Measurements from ENCODE around the genes ACP2, SPI1 and PTPMT1.

GRCh38 chr11:46357170-46358153, 10.2 kb downstream of the DGKZ start:
- RRBS, result no CpG with 5 or more reads among the region's 18 CpGs

DNA sequence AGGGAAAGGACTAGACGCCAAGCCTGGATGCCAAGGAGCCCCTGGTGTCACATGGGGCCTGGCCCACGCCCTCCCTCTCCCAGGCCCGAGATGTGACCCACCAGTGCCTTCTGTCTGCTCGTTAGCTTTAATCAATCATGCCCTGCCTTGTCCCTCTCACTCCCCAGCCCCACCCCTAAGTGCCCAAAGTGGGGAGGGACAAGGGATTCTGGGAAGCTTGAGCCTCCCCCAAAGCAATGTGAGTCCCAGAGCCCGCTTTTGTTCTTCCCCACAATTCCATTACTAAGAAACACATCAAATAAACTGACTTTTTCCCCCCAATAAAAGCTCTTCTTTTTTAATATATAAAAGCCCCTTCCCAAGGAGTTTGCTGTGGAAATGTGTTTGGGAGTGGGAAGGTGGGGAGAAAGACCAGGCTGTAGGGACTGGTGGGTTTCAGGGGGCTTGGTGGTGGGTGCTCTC, 2.0 kb downstream of the MDK start:
- RRBS, result no CpG with 5 or more reads among the region's 5 CpGs

DNA sequence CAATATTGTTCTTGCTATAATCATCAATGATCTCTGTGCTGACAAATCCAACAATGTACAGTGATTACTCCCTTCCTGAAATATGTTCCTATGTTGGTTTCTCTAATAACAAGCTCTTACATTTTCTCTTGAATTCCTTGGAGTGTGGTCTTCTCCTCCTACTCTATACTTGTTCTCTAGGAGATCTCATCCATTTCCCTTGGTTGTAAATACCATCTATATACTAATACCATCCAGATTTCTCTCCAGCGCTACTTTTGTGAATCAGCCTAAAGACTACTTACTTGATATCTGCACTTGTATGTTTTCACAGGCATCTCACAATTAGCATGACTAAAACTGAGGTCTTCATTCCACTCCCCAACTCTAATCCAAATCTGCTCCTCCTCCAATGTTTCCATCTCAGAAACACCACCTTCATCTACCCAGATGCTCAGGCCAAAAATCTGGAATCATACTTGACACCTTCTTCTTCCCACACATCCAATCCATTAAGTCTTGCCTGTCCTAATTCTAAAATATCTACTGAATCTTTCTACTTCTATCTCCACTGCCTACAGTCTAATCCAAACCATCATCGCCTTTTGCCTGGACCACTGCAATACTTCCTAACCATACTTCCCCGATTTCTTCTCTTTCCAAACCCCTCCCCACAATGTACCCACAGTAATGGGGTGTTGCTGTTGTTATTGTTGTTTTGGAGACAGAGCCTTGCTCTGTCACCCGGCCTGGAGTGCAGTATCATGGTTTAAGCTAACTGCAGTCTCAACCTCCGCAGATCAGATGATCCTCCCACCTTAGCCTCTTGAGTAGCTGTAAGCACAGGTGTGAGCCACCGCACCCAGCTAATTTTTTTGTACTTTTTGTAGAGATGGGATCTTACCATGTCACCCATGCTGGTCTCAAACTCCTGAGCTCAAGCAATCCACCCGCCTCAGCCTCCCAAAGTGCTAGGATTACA, 13.4 kb downstream of the AMBRA1 start:
- RRBS, result no CpG with 5 or more reads among the region's 7 CpGs

DNA sequence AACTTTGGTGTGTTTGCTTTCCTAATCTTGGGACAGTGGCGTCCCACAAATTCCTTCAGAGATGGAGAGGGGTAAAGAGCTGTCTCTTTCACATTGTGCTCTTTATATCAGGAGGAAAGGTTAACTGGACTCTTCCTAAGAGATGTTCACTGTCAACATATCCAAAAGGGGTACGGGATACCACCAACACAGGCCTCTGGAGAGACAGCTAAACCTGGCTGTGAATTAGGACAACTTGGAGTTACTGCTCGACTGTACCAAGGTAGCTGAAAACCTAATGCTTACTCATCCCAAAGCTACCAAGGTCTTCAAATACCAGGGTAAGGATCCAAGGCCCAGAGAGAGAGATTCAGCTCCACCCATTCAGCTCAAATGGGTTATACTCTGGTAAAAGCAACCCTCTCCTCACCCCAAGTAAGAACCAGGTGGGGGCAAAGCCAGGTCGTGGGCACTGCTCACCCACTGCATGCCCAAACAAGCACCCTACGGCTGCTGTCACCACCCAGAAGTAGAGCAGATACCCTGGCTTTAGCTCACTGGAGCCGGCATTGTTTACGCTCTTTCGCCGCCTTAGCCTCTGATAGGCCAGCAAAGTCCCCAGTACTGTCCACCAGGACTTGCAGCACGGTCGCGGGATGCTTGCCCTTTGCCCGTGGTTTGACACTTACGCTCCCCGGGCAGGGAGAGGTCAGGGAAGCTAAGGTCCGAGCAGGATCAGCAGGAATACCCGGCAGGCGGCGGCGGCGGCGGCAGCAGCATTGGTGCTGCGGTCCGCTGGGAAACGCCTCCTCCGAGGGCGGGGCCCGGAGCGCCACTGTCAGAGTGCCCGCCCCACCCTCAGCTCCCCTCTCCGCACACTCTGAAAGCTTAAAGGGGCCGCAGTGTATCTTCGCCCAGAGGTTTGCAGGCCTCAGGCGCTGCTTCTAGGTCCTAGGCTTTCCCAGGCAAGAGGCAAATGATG, 19.7 kb downstream of the CKAP5 start:
- RRBS, result 38% methylated on average over 13 of the region's 34 CpGs

DNA sequence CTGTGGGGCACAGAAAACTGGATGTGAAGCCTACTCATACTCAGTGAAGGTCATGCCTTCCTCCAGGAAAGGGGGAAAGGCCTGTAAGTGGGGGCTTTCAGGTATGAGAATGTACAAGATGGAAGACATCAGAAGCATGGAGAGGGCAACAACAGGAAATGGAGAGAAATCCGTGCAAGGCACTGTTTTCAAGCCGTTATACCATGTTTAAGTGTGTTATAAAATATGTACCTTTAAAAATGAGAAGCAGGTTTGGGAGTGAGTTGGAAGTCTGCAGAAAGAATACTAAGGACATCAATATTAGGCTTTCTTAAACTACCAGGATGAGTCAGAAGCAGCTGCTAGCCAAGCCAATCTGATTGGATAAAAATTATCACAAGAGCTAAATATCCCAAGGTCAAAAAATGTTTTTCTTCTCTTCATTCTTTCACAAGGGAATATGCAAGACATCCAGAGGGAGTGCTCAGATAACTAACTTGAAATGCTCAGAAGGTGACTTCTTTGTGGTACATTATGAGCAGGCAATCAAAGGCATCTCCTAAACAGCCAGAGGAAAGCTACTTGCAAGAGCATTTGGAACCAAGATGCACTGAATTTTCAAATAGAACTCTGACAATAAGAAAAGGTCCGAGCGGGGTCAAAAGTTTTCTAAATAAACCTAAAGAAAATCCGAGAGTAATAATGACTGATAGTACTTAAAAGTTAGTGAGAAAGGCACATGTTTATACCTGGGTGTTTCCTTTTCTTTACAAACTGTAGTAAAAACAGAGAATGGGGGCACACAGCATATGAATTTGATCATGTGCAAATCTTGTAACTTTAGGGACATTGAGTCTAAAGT, 19.3 kb upstream of the CKAP5 start:
- RRBS, result no CpG with 5 or more reads among the region's 5 CpGs

DNA sequence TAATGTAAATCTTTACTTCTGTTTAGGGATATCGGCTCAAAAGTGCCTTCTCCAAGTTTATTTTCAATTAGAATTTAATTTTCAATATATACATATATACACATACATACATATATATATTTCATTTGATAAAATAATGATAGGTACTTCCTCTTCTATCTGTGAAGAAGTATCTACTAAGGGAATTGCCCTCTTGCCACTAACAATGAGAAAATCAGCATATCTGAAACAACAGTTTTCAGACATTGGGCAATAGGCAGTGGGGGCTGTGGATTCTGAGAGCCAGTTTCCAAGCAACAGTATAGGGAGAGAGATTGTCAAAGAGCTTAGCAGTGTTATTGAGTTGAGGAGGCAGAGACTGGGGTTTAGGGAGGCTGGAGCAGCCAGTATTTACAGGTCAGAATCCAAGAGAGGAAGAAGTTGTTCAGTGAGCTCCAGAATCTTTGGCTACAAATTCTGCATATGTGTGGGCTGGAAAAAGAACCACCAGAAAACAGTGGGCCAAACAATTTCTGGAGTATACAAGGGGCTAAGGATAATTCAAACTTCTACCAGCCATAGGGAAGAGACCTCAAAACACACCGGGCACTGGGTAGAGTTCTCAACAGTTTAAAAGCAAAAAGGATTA, 119.3 kb downstream of the ARFGAP2 start:
- RRBS, result no CpG with 5 or more reads among the region's 2 CpGs

DNA sequence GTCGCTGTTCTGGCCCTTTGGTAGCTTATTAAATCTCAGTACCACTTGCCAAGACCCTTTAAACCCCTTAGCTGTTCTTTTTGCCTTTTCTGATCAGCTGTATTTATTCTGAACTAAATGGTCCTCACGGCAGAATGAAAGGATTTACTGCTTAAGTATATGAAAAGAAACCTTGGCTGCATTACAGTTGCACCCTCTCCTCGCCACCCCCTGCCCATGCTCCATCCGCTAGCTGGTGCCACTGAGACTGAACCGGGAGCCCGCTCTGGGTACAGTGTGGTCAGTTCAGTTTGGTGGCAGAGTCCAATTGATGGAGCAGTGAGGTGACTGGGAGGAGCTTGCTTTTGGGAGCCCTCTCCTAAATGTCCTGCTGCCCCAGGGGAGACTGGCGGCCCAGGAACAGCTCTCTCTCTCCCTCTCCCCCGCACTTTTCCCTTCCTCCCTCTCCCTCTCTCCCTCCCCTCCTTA, 22.0 kb downstream of the ARFGAP2 start:
- RRBS, result no CpG with 5 or more reads among the region's 8 CpGs

GRCh38 chr11:47161699-47162294, 14.9 kb downstream of the ARFGAP2 start:
- RRBS, result no CpG with 5 or more reads among the region's 10 CpGs

- RRBS, result no CpG with 5 or more reads among the region's 13 CpGs
Measured at GRCh38 chr11:47172466-47173260, 4.0 kb downstream of the ARFGAP2 start.

DNA sequence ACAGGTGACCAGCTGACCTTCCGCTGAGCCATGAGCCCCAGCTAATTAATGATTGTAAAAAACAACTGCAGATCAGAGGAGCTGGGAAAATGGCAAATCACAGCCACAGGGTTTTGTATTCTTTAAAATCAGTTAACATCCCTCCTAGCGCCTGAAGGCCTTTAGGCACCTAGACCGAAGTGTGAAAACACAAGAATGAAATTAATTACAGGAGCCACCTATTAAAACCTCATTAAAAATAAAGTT, 1.7 kb upstream of the PACSIN3 start:
- RRBS, result no CpG with 5 or more reads among the region's 3 CpGs

DNA sequence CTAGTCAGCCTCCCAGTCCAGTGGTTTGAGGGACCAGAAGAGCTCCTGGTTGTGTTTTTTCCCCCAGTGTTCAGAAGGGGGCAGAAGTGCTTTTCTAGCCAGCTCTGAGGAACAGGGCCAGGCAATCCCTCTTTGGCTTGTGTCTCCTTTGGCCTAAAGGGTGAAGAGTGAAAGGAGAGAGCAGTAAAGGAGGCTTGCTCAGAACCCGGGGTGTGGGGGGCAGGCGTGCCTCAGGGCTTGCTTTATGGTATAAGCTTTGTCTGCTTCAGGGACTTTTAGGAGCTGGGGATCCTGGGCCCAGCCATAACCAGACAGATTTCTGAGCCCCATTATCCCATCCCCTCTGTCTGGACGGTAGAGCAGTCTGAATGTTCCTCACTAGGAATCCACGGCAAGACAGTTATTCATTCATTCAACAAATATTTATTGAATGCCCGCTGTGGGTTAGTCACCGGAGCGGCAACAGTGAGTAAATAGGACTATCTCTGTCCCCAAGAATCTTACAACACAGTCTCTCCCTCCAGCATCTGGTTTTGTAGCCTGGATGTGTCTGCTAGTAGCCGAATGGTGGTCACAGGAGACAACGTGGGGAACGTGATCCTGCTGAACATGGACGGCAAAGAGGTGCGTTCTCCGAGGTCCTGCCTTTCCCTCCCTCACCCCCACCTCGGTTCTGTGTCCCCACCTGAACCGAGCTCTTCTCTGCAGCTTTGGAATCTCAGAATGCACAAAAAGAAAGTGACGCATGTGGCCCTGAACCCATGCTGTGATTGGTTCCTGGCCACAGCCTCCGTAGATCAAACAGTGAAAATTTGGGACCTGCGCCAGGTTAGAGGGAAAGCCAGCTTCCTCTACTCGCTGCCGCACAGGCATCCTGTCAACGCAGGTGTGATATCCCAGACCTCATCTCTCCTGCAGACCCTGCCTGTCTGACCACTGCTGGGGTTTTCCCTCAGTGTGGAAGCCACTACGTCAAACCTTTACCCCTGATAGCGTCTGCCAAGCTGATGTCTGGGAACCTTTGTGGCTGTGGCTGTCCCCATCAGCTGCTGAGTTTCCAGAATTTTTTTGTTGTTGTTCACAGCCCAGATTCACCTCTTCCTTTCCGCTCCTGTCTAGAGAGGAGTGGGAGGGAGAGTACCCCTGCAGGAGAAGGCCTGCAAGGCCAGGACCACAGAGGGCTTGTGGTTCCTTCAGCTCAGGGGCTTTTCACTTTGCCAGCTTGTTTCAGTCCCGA, 14.1 kb downstream of the ACP2 start:
- RRBS, result no CpG with 5 or more reads among the region's 25 CpGs

- RRBS, result no CpG with 5 or more reads among the region's 11 CpGs
Measured at GRCh38 chr11:47236415-47237614, 11.8 kb downstream of the ACP2 start.

DNA sequence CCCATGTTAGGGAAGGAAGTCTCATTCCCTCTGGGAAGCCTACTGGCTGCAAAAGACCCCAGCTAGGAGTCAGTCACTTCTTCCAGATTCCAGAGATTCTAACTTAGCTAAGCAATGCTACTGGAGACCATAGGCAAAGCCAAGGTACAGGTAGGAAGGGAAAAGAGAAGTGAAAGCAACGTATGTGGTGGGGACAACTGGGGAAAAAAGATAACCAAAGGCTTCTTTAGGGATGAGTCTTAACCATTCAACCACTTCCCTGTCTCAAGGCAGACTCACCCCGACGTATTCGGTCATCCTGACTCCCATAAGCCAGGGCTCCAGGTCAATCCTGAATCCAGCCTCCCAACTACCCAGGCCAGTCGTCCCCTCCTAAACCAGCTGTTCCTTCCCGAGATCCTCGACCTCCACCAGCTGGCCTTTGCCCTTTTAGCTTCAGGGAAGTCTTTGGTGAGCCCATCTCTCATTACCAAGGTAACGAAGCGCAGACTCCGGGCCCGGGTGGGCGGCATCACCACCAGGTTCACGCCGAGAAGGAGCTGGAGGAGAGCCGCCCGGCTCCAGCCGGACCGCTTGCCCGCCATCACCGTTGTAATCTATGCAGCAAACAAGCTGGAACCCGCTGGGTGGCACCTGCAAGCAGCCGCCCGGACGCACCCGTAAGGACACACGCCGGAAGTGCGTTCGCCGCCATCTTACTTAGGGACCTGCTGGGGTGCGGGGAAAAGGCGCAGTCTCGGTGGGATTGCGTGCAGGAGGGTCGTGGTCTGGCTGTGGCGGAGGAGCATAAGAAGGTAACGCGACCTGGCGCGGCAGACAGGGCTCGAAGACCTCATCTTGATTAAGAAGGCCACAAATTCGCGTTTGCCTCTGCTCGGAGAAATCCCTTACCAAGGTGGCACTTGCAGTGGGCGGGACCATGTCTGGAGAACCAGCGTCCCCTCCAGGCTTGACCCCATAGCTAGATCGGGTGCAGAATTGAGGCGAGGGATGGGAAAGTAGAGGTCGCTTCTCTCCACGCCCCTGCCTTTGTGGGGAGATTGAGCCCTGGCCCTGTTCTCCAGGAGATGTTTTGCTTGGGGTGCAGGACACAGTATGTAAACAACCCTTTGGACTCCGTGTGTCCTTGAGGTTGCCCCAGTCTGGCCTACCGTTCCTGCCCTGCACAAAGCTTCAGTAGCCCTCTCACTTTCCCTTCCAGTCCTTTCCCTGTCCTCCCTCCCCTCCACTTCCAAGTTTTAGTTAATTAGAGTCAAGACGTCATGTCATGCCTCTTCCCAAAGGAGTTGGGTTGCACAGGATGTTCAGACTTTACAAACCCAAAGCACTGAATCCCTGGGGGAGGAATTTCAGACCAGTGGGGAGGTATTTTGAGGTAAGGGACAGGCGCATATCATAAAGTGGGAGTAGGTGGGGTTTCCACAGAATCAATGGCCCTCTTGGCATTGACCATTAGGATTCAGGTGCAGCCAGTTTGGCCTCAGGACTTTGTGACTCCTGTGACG, at the start of gene ACP2:
ACP2 (minus strand) TSS at position 609 of the 1,505 bp plus-strand sequence.
- RRBS, result 1% methylated on average over 13 of the region's 55 CpGs

DNA sequence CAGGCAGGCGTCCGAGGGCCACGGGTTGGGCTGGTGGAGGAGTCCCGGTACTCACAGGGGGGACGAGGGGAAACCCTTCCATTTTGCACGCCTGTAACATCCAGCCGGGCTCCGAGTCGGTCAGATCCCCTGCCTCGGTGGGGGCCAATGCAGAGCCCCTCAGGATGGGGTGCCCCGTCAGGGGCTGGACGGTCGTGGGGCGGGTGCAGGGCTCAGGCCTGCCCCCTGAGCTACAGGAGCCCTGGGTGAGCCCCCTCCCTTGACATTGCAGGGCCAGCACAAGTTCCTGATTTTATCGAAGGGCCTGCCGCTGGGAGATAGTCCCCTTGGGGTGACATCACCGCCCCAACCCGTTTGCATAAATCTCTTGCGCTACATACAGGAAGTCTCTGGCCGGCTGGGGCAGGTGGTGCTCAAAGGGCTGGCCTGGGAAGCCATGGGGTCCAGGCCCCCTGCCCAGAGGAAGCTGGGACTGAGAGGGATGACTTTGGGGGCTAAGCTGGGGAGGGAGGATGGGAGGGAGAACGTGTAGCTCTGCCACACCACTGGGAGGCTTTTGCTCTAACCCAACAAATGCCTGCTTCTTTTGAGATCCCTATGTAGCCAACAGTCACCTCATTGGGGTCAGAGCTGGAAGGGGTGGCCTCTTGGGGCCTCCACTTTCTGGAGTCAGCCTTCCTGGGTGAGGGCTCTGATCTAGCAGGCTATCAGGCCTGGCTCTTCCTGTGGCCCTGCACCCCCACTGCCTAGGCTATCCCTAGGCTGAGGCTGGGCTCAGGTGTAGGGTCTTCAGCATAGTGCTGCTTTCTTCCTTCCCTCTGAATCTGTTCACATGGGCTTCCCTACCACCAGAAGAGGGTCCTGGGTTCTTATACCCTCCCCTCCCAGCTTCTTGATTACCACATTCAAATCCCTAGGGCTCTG, at the start of gene SPI1:
SPI1 (minus strand) TSS at position 294 of the 924 bp plus-strand sequence.
- RRBS, result 0% methylated on average over 2 of the region's 21 CpGs

DNA sequence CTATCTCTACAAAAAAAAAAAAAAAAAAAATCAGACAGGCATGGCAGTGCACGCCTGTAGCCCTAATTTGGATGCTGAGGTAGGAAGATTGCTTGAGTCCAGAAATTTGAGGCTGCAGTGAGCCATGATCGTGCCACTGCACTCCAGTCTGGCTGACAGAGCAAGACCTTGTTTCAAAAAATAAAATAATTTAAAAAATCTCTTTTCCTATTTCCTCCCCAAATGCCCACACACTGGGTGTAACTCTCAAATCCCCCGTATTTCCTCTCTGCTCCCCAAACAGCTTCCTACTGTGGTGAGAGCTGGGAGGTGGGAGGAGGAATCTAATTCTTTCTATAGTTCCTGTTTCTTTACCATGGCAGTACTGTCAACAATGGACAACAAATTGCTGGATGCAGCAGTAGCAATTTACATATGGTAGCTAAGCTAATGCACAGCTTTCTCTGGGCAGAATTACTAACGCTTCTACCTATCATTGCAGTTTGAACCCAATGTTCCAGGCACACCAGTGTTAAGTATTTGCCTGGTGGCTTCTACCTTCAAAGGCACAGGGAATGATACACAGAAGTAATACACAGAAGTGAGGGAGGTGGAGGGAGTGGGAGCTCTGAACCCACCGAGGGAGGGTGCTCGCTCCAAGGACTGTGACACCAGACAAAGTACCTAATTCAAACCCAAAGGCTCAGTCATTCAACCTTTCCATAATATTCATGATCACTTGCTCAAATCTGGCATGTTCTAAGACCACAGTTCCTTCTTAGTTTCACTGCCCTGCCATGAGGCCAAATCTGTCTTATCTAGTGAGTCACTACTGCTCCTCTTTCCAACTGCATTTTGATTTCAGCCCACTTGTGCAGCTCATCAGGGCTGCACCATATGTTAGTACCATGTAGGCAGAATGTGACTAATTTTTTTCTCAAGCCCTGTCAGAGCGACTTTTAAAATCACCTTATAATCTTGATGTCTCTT, 38.0 kb downstream of the CELF1 start:
- RRBS, result no CpG with 5 or more reads among the region's 7 CpGs

DNA sequence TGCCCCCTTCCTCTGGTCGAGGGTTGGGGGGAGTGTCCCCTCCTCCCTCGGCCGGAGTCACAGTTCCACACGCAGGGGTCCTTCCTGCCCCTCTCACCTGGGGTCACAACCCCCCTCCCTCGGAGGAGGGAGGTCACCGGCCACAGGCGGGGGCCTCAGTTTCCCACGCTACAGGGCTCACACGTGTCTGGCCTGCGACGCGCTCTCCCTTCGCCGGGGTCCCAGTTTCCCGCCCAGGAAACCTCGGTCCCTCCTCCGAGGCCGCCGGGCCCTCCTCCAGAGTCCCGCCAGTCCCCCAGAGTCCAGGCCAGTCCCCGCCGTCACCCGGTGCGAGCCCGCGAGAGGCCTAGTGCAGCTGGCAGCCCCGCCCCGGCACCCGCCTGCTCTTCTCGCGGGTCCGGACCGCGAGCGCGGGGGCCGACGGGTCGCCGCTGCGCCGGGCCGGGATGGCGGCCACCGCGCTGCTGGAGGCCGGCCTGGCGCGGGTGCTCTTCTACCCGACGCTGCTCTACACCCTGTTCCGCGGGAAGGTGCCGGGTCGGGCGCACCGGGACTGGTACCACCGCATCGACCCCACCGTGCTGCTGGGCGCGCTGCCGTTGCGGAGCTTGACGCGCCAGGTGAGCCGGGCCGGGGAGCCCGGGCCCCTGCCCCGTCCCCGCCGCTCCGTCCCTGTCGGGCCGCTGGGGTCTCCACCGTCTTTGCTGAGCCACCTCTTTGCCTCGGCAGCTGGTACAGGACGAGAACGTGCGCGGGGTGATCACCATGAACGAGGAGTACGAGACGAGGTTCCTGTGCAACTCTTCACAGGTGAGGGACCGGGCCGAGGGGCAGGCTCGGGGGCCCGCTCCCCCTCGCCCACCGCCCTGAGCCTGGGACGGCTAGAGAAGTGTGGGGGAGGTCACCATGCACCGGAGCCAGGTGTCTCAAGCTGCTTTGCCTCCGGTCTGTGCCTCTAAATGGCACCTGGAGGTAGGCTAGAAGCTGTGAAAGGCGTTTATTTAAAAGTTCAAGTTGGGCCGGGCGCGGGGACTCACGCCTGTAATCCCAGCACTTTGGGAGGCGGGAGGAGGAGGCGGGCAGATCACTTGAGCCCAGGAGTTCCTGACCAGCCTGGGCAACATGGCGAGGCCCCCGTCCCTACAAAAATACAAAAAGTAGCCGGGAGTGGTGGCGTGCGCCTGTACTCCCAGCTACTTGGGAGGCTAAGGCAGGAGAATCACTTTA, at the start of gene PTPMT1:
PTPMT1 (plus strand) TSS at position 423 of the 1,227 bp plus-strand sequence.
- RRBS, result 2% methylated on average over 63 of the region's 105 CpGs

DNA sequence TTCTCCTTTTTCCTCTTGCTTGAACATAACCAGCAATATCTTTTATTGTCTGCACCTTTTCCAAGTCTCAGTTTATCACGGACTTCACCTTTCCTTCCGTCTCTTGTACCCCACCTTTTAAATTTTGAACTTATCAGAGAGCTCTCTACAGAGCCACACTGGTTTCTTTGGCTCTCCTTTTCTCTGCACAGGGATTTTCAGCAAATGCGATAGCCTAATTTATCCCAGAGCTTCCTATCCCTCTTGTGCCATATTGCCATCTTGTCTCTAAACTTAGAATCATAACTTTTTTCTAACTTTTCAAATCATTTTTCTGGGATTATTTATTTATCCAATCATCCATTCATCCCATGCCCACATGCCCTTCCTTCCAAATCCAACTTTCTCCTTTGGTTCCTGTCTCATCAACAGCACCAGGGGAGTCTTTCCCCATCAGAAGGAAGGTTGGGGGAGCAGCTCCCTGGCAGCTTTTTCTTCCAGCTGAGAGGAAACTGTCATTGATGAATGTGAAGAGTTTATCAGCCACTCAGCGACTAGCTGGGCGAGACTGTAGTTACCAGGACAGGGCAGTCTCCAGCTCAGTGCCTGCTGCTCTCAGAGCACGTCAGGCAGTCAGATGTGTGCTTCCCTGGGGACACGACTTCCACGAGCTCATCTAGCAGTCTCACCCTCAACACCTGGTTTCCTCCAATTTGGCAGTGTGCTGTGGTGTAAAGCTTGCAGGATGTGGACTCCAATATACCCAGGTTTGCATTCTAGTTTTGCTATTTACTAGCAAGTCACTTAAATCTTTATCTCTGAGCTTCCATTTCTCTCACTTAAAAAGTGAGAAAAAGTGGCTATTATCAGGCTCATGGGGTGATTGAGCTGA, 12.4 kb upstream of the C1QTNF4 start:
- RRBS, result no CpG with 5 or more reads among the region's 8 CpGs

DNA sequence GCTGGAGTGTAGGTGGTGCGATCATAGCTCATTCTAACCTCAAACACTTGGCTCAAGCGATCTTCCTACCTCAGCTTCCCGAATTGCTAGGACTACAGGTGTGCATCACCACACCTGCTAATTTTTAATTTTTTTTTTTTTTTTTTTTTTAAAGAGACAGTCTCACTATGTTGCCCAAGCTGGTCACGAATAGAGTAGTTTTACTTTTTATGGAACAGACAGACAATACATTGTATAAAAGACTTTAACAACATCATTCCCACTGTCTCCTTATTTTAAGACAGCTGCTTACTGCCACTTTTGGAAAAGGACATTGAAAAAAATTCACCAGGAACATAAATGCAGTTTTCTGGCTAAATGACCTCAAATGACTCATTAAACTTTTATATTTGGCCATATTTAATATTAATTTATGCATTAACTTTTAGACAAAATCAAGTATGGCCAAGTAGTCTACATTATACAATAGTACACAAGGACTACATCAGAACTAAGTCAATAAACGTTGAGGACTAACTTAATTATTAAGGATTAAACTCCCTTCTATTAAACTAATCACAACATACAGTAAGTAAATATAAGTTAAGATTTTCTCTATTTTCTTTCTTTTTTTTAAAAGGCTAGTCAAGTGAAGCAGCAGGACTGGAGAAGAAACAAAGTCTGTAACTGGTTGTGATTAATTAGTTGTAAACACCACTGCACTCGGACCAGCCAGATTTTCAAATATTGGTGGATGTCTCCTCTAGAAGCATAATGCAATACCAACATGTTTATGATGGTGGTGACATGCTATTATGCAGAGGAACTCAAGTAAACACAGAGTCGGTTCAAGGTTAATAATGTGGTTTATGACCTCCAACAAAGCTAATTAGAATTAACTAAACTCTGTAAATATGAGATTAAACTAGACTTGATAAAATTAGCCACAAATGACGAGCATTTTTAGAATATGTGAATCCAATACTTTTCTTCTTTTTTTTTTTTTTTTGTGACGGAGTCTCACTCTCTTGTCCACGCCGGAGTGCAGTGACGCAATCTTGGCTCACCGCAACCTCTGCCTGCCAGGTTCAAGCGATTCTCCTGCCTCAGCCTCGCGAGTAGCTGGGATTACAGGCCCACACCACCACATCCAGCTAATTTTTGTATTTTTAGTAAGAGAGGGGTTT, 11.5 kb upstream of the AGBL2 start:
- RRBS, result no CpG with 5 or more reads among the region's 16 CpGs

DNA sequence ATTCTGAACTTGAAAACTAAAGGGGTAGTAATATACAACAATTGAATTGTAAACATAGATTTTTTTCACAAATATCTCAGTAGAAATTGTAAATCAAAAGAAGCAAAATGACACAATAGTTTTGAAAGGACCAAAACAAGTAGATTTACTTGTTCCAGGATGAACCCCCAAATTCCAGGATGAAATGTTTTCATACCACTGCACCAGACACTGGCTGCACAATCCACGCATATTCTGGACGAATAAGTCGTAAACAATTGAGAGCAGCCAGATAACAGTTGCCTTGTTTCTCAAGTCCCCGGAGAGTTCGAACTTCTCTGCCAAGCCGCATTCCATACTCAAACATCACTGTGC, 25.4 kb upstream of the FNBP4 start:
- RRBS, result no CpG with 5 or more reads among the region's 6 CpGs

DNA sequence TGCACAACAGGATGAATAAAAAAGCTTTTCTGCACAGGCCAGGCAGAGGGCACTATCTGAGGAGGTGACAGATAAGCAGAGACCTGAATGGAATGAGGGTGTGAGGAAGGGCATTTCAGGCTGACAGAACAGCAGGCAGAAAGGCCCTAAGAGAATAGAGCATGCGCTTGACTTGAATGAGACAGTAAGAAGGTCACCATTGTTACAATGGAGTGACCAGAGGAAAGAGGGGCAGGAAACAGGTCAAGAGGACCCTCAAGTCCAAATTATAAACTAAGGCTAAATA, 33.7 kb upstream of the FNBP4 start:
- RRBS, result no CpG with 5 or more reads among the region's 1 CpG